Metanephros (tissue), 2 donors: Measurements from ENCODE around the gene NME6.

- RAMPAGE, long total RNA: no peak
These were observed 17.4 kb downstream of the CCDC12 start for GRCh38 chr3:46959032-46959756.

GRCh38 chr3:46964987-46965599 lies 11.5 kb downstream of the CCDC12 start:
- RAMPAGE, long total RNA: no peak

GRCh38 chr3:46968333-46969184 lies 8.0 kb downstream of the CCDC12 start:
- RAMPAGE, long total RNA: no peak

- RAMPAGE, long total RNA: no peak
These were observed 9.7 kb downstream of the NBEAL2 start for GRCh38 chr3:46988705-46989940.

- RAMPAGE, long total RNA: no peak
These were observed 29.5 kb downstream of the NBEAL2 start for GRCh38 chr3:47008933-47009461.

GRCh38 chr3:47162534-47162953 lies 1.4 kb downstream of the SETD2 start:
- RAMPAGE, long total RNA: no peak

GRCh38 chr3:47163059-47163496 lies 835 bp downstream of the SETD2 start:
- RAMPAGE, long total RNA: no peak

- RAMPAGE, long total RNA: no peak
These were observed 18.2 kb upstream of the PTPN23 start for GRCh38 chr3:47362481-47363183.

DNA sequence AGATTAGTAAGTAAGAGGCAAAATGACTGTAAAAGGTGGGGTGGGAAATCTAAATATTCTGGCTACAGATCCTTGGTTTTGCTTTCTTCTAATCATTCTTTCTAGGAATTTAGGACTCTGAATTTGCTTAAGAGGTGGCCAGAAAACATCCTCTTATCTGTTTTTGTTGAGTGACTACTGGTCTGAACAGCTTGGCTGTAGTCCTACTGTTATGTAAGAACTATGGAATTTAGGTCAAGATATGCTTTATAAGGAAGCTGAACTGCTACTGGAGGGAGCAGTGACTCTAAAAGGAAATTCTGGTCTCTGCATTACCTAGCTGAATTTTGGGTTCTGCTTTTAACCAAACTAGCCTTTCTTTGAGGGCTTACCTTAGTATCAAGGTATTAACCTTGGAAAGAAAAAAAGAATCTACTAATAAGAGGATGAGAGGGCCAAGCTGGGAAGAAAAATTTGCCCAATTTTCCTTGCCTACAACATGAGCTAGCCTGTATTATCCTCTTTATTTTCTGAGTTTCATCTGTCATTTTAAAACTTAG lies 33.6 kb upstream of the CSPG5 start:
- RAMPAGE, long total RNA: no peak

GRCh38 chr3:48018826-48019374 lies 2.7 kb upstream of the MAP4 start:
- RAMPAGE, long total RNA: no peak

DNA sequence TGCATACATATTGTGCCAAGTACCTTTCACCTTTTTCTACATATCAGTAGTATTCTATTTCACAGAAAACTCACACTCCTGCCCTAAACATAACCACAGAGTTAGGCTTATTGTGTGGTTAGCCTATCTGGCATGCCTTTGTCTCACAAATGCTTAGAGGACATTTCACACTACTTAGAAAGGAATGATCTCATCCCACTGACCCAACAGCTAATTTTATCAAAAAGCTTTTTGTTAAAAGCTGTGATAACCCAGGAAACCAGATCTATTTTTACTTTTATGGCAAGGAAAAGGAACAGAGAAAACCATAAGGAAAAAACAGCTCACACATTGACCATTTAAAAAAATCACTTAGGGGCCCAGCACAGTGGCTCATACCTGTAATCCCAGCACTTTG lies 17.8 kb upstream of the MAP4 start:
- RAMPAGE, long total RNA: no peak

DNA sequence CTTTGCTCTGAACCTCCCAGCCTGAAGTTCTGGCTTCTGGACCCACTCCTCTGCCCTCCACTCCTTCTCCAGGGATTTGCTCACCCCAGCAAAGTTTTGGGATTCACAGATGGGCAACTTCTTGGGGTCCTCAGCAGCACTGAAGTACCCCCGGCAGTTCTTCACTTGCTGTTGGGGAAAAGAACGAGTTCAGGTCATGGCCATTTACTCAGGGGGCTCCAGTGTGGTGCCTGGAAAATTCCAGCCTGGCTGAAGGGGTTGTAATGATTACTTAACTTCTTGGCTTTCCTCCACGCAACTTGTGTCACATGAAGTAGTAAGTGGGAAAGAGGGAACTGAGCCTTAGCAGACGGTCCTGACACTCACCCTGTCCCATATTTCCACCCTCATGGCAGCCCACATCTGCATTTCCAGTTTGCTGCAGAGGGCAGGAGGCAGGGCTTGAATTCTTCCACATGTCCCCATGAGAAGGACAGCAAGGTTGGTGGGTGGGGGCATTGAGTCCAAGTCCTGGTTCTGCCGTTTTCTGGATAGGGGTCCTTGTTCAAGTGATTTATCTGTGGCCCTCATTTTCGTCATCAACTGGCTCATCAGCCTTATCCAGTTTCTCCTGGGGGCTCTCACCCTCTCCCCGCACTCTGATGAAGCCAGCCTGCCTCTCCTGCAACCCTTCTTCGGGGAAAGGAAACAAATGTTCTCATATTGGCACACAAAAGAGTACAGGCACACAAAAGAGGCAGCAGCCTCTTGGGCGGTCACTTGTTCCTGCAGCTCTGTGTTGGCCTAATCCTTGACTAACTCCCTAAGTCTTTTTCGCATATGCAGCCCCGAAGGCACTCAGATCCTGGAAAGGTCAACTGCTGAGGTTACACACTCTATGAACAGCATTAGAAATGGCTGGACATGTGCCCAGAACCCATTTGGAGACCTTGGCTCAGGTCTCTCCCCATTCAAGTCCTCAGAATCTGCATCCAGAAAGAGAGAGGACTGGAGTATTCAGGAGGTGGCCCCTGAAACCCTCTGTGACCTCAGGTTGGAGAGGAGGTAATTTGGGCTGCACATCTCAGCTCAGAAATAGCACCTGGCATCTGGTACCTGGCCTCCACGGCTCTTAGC lies 7.6 kb upstream of the CAMP start:
- RAMPAGE, long total RNA: no peak

GRCh38 chr3:48239606-48240685 lies 958 bp upstream of the ZNF589 start:
- RAMPAGE, long total RNA: no peak

- RAMPAGE, long total RNA: no peak
These were observed at the start of gene NME6 for GRCh38 chr3:48301248-48301829. NME6 (minus strand) TSS chr3:48301367.

- RAMPAGE, long total RNA: no peak
These were observed 15.6 kb upstream of the FBXW12 start for GRCh38 chr3:48356314-48356932.

DNA sequence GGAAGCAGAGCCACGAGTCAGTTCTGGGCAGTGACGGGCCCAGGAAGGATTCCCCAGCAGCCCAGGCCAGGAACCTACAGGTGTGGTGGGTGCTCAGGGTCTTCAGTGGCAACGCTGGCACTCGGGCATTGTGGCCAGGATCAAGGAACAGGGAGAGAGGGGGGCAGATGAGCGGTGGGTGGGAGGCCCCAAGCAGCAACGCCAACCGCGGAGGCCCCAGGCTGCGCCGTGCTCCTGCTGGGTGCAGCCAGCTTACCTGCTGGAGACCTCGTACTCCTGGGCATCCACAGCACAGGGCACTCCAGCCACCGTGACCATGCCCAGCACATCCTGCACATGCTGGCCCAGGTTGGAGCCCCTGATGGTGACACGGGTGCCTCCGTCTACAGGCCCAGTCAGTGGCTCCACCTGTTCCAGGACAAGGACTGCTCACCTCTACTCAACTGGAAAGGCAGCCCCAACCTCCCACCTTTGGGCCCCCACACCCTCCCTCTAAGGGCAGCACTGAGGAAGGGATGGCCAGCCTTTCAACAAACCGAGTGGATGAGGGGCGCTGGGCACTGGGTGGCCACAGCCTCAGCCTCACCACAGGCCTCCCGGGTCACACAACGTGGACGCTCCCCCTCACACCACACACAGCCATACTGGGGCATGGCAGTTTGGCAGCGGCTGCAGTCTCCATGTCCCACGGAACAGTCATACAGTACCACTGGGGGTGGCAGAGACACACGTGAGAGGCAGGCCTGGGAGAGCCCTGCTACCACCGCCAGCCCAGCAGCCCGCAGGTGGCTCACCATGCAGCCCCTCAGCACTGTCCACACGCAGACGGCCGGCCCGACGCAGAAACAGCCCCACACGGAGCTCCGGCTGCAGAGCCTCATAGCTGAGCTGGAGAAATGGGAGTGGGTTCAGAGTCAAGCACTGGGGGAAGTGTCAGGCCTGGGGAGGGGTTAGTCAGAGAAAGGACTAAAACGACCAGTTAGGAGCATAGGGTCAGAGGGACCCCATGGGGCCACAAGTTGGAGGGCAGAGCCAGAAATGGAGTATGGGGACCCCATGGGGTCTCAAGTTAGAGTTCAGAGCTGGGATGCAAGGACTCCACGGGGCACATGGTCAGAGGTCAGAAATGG lies 11.9 kb downstream of the PLXNB1 start:
- RAMPAGE, long total RNA: no peak

DNA sequence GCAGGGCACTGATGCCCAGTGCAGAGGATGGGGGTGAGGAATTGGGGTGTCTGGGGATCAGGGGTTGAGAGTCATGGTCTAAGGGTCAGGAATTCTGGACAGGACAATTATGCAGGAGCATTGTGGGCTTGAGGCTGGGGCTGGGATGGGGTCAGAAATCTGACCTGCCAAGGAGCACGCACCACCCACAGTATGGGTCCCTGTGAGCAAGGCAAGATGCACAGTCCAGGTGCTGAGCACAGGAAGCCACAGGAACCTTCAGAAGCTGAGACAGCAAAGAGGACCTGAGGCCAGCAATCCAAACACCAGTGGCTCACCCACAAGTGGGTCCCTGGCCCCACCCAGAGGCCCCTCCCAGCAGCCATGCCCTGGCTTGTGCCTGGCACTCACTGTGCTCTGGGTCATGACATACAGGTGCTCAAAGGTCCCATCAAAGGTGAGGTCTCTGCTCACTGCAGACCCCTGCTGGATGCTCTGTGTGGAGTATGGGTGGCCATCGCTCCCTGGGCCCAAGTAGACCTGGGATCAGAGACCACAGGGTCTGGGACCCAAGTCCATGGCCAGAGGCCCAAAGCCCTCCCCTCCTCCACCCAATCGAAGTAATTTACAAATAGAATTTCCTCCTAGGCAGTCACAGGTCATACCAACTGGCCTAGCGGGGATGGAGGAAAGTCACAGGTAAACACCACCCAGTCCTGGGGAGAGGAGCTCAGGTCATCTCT lies 7.8 kb downstream of the PLXNB1 start:
- RAMPAGE, long total RNA: no peak

DNA sequence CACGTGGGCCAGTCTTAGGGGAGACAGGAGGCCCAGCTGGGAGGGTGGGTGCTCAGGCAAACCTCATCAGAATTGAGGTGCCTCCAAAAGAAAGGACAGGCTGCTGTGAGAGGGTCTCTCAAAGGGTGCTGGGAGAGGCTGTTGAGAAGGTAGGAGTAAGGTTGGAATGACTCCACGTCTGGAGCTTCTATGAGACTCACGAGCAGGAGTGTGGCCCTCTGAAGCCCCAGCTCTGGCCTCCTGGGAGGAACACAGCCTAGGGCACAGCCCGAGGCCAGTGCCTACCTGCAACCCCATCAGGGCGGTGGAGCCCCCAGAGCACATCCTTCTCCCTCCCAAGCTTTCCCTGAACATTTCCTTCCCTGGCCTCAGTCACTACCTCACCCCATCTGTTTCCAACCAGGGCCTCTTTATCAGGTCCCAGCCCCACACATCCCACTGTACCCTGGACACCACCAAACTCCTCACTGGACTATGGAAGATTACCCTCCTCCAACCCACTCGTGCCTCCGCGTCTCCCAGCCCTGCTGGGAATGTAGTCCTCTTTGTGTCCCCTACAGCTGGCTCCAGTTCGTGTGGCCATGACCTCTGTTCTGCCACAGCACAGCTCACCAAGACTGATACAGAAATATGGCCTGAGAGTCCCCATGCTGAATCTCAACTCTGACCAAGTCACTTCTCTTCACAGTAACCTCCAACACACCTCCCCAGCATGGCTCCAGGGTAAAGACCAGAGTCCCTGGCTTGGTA lies 2.0 kb upstream of the COL7A1 start:
- RAMPAGE, long total RNA: no peak

GRCh38 chr3:48634487-48635352 lies 541 bp downstream of the SLC26A6 start:
- RAMPAGE, long total RNA: no peak

- RAMPAGE, long total RNA: no peak
These were observed 6.2 kb upstream of the NCKIPSD start for GRCh38 chr3:48691968-48692311.